ENCODE measurements around a stretch of chr12.

DNA sequence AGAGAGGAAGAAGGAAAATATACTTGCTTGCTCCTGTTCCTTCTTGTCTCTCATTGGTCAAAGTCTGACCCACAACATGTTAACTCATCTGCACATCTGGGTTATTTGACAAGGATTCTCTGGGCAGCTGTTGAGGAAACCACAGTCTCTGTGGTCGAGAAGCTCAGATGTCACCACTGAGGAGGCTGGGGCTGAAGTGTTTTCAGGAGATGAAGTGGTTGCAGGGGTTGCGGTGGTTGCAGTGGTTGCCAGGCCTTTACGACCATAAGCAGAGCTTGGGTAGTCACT lies 265.0 kb upstream of the LRIG3 start:
- RRBS = no CpG with 5 or more reads among the region's 3 CpGs

DNA sequence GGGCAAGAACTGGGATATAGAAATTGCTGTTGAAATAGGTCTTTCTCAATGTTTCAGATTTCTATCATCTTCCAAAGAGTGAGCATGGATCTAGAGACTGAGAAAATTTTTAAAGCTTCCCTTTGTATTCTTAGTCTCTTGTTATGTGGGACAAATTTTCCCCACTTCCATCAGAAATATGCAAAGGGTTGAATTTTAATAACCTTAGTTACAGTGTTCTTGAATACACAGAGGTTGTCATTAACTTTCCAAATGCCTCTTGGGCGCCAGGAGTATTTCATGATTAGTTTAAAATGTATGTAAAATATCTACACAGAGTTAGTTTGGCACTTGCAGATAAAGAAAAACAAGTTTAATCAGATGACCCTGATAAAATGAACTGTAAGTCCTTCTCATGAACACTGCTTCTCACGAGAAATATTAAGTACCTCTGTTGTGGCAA lies 121.3 kb downstream of the SLC16A7 start:
- RRBS = no CpG with 5 or more reads among the region's 2 CpGs

DNA sequence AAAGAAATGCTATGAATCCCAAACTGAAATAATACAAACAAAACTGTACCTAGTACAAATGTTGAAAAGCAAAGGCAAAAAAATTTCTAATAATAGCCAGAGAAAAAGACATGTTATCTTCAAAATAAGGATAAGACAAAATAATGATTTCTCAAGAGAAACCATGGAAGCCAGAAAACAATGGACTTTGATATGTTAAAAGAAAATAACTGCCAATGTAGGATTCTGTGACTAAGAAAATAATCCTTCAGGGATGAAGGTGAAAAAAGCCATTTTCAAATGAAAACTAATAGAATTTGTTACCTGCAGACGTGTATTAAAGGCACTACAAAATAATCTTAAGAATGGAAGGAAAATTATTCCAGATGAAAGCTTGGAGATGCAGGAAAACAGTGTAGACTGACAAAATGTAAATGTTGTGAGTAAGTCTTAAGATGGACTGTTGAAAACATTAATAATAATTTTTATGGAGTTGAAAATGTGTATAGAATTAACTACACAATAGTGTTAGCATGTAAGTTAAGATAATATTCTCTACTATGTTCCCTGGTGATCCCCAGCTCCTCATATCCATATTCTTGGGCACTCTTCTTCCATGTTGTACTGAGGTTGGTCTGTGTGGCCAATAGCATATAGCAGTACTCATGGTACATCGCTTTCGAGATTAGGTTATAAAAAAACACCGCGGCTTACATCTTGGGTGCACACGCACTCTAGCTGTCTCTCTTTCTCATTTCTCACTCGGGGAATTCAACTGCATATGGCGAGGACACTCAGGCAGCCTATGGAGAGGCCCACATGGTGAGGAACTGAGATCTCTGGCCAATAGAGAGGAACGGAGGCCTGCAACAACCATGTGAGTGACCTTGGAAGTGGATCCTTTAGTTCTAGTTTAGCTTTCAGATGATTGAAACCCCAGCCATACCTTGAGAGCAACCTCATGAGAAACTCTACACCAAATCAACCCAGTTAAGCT lies 45.3 kb downstream of the USP15 start:
- RRBS = no CpG with 5 or more reads among the region's 9 CpGs

DNA sequence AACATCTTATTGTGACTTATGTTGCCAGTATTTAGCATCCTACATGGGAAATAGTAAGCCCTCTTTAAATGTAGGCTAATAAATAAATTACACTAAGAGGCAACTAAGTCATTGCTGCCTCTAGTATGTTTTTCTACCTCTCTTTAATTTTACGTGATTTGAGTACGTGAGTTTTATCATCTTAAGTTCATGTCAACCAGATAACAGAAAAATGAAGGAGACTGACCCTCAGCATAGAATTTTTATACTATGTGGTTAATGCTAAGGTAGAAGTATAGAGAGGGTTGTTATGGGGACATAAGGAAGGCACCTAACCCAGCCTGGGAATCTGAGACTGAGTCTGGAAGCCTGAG lies 21.3 kb downstream of the MON2 start:
- RRBS = no CpG with 5 or more reads among the region's 2 CpGs

DNA sequence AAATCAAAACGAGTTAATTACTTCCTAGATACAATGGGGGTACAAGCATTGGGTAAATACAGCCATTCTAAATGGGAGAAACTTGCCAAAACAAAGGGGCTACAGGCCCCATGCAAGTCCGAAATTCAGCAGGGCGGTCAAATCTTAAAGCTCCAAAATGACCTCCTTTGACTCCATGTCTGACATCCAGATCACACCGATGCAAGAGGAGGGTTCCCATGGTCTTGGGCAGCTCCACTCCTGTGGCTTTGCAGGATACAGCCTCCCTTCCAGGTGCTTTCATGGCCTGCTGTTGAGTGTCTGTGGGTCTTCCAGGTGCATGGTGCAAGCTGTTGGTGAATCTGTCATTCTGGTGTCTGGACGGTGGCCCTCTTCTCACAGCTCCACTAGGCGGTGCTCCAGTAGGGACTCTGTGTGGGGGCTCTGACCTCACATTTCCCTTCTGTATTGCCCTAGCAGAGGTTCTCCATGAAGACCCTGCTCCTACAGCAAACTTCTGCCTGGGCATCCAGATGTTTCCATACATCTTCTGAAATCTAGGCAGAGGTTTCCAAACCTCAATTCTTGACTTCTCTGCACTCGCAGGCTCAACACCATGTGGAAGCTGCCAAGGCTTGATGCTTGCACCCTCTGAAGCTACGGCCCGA lies 45.8 kb downstream of the MON2 start:
- RRBS = no CpG with 5 or more reads among the region's 9 CpGs

DNA sequence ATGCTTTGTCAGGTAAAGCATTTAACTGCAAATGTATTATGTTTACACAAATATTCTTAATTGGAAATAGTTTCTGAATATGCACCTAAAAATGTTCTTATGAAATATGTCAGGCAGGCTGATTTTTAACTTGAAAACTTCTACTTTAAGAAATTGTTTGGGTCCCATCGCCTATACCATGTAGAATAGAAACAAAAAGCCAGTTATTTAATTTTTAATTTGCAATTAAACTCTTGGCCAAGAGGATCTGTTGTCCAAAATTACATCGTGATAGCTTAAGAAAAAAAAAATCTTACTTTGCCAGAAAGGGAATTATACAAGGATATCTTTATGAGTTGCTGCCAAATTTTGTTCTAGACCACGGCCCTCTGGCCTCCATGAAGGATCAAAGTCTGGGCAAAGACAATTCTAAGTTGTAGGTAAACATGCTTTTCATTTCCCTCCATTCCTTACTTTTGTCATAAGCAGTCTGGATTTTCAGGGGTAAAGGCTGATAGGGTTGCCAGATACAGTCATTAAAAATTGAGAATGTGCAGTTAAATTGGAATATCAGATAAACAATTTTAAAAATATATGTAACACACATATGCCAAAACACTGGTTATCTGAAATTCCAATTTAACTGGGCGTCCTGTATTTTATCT lies 135.0 kb downstream of the MON2 start:
- RRBS = no CpG with 5 or more reads among the region's 4 CpGs

DNA sequence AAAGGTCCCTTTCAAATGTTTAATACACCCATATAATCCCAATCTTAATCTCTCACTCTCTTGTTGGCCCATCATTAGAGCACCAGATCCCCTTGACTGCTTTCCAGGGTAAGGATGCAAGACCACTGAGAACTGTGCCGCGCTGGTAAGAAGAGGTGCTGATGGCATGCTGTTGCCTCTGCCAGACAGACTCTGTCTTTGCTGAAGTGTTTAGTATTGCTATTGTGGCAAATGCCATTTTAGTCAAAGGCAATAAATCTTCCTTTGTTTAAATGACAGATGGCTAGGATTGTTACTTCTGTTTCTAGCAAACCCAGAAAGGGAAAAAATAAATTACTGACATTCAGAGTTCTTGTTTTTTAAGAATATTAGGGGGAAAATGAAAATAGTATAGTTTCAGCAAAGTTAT lies 152.3 kb downstream of the MON2 start:
- RRBS = no CpG with 5 or more reads among the region's 2 CpGs

DNA sequence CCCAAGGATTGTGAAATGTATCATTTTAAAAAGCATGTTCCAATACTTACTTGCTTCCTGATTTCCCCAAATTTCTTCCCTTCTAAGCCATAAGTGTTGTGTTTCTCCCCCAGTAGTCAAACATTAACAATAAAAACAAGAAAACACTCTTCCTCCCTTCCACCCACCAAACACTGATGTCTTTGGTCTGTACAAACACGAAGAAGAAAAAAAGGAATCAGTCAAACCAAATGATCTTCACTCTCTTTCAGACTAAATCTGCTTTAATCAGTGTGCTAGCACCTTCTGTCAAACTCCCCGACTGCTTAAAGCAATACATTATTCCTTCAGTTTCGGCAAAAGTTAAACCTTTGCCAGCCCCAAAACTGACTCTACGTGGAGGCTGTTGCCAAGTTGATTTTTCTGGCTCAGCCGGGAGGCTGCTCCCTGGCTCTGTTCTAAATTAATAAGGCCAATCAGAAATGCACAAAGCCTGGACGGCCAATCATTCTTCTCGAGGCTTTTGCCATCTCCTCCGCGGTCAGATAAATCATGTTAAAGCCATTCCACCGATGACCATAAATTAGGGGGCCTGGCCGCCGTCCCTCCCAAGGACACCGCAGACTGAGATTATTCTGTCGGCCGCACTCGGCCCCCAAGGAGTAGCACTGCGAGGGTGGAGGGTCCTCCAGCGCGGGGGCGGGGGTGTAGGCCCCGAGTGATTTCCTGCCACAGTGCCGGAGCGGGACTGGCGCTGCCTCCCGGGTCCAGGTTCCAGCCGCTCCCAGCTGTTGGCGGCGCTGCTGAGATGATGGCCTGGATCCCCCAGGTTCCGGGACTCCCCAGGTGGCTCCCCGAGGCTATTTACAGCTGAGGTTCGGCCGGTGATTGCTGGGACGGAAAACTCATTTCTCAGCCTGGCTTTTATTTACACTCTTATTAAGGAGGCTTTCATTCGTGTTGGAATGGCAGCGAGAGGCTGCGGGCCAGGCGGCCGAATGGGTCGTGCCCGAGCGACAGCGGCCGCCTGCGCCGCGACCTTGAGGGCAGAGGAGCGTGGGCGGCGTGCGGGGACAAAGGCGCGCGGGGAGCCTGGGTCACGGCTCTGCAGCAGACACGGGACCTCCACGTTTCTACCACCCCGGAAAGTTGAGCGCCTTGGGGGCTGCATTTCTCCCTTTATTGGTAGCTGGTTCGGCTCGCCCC lies 165.0 kb downstream of the MON2 start:
- RRBS = 5% methylated on average over 7 of the region's 60 CpGs

GRCh38 chr12:62703338-62703857 lies 231.6 kb downstream of the PPM1H start:
- RRBS = no CpG with 5 or more reads among the region's 4 CpGs

- RRBS = 12% methylated on average over 4 of the region's 48 CpGs
Measured at GRCh38 chr12:63668866-63669722, 801 bp upstream of the DPY19L2 start.

GRCh38 chr12:63845404-63845590 lies 797 bp downstream of the SRGAP1 start:
- RRBS = no CpG with 5 or more reads among the region's 1 CpG

DNA sequence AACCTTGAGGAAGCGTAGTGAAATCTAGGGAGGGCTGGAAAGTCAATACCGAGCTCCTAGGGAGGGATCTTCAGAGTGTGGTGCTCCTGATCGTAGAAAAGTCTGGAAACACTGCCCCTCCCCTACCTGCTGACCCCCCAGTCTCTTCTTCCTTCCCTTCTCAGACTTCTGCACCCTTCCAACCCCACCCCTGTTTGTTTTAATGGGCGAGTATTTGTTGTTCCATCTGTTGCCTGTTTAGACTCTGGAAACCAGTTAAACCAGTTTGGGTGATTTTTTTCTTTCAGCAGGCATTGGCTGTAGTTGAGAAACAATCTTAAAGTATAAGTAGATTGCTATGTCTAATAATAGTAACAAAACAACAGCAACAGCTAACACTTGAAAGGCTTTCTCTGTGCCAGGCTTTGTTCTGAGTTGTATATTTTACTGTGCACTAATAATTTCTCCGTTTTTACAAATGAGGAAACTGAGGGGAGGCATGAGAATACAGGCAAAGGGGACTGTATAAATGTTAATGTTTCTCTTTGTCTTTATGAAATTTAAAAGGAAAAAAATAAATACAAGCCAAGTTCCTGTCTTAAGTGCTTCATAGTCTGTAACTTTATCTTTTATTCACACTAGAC lies 141.4 kb downstream of the KICS2 start:
- RRBS = no CpG with 5 or more reads among the region's 5 CpGs

GRCh38 chr12:64104397-64104824 lies 117.7 kb downstream of the KICS2 start:
- RRBS = no CpG with 5 or more reads among the region's 7 CpGs

GRCh38 chr12:64221497-64222121 lies 487 bp downstream of the KICS2 start:
- RRBS = no CpG with 5 or more reads among the region's 27 CpGs

DNA sequence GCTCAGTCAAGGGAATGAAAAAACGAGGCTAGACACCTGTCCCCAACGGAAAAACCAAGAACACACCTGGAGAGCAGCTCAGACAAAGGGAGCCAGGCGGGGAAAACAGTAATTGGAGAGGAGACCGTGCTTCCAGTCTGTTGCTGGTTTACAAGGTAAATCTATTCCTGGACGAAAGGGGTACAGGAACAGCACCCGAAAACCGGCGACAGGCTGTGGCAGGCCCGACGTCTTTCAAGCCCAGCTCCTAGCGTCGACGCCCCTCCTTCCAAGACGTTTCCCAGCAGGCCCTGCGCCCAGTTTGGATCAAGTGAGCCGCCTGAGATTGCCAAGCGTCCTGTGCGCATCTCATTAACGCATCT lies 1.5 kb downstream of the C12orf56 start:
- RRBS = no CpG with 5 or more reads among the region's 19 CpGs

DNA sequence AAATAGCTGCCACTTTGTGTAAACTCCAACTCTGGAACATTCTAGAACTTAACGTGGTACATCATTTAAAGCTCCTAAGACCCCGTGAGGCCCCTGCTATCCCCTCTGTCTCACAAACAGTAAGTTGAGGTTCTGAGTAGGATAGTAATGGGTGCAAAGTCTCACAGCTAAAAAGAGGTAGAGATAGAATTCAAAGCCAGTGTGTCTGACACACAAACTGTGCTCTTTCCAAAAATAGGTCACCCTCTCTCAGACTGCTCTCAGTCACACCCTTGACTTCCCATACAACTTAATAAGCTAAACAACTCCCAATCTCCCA lies 73.1 kb upstream of the RASSF3 start:
- RRBS = no CpG with 5 or more reads among the region's 2 CpGs

- RRBS = 5% methylated on average over 2 of the region's 37 CpGs
Measured at GRCh38 chr12:64543115-64543526, 67.2 kb upstream of the RASSF3 start.

DNA sequence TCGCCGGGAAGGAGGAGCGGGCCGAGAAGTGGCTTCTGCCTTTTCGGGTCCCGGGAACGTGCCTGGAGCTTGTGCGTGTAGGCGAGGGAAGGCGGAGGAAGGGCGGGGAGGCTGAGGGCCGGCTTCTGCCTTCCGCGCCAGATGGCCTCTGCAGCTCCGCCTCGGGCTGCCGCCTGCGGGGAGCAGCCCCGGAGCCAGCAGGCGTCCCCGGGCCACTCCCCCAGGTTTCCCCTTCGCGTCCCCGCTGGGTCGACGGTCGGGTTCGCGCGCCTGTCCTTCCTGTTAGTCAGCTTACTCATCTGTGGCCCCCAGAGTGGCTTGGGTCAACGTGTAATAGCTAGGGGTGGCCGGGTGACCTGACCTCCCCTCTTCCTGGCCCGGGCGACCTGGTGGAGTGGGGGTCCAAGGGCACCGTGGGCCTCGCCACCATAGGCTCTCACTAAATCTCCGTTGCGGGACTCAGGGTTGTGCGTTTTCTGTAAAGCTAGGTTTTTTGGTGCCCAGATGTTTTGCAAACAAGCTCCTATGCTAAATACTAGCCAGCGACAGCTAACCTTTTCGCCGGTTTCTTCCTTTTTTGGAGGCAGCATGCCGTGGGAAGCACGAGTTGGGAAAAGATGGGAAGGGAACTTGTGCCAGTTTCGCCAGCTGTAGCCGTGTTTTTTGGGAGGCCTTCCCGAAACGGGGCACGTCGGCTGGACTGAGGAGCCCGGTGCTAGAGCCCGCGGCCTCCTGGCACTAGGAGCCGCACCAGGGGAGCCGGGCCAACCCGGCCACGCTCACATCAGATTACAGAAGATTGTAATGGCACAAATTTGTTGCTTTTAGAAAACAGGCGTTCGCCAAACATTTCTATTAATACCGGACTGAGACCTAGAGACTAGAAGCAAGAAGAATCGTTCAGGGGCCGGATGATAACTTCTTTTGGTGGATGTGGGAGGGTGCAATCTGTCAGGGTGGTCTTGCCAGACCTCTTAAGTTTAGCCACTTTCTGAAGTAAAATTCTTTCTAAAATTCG lies 865 bp downstream of the RASSF3 start:
- RRBS = 7% methylated on average over 29 of the region's 63 CpGs

DNA sequence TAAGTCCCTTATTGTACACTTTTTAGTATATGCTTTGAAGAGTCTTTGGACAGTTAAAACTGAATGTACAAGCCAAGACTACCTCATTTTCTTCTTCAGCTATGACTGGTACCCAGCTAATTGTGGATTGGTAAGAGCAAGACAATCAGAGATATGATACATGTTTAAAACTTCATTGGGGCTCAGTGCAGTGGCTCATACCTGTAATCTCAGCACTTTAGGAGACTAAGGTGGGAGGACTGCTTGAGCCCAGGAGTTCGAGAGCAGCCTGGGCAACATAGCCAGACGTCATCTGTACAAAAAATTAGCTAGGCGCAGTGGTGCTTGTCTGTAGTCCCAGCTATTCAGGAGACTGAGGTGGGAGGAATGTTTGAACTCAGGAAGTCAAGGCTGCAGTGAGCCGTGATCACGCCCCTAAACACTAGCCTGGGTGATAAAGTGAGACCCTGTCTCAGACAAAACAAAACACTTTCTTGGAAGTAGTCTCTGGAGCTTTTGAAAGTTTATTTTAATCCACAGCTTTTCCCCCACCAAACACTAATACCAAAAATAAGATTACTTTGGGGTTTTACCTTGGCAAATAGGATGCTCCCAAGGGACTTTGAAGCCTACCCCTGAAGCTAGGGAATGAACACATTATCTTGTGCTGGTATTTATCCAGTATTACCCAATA lies 71.4 kb downstream of the RASSF3 start:
- RRBS = no CpG with 5 or more reads among the region's 5 CpGs

GRCh38 chr12:64691229-64691848 lies 67.9 kb downstream of the GNS start:
- RRBS = no CpG with 5 or more reads among the region's 6 CpGs

Data from Ishikawa (cell line).